Metastatic Pancreatic Carcinoma in the Ovary (tissue), 1 donor: ENCODE measurements around a stretch of chr6.

- PRO-cap, result no peak
Observed at GRCh38 chr6:26594676-26595107, 2.1 kb upstream of the ABT1 start.

GRCh38 chr6:26743895-26744564, 84.5 kb upstream of the ZNF322 start:
- PRO-cap, result no peak

DNA sequence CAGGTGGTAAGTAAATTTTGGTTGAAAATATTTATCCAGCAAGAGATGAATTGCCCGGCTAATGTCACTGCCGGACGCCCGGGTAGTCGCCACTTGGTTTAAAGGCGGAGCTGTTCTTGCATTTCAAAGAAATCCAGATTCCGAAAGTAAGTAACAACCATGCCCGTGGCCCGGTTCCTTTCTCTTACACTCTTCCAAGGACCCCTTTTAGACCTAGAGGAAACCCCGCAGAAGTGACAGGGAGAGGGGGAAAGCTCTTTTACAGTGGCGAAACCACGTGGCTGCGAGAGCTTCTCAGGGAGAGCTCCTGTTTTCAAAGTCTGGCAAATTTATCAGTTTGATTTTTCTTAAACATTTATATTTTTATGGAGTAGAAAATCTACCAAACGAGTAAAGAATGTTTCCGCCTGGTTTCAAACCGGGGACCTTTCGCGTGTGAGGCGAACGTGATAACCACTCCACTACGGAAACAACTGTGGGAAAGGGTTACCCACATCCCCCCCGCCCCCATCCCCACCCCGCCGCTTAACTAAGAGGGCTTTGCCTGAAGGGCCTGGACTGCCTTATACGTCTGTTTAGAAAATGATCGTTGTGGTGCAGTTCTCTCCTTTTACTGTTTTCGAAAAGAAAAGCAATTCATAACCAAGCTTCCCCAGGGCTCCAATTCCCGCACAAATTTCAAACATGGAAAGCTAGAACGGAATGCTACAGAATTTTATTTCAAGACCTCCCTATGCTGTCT, 41.6 kb upstream of the PRSS16 start:
- PRO-cap, result no peak

DNA sequence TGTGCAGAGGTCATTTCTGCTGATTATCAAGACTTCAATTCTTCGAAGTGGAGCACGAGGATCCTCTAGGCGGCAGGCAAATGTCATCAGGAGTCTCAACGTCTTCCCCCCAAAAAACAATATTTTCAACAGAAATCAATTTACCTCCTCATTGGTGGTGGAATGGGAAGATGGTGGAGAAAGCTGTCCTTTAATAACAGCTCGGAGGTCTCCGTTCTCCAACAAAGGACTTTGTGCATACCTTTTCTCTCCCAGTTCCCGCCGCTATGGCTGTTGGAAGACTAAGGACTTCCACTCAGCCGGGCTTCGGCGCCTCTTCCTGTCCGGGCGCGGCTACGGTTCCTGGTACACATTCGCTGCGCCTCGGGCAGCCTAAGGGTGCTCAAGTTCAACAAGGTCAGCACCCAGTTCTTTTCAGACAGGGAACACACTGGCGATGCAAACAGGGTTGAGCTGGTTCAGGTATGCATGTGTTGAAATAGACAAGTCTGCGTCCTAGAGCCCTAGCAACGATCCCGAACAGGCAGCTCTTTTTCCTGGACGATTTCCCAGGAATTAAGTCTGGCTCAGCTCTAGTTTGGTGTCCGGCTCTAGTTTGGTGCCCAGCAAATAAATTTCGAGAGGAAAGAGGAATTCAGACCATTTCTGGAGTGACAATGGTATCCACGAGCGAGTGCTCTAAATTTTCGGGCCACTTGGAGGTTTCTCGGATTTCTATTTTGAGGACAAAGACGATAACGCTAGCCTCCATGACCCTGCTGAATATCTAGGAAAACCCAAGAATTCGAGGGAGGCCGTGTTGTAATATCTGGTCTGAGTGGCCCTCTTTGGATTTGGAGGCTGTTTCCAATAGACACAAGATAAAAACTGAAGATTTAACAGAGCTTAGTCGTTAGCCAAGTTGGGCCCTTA, 8.9 kb upstream of the PRSS16 start:
- PRO-cap, result no peak

DNA sequence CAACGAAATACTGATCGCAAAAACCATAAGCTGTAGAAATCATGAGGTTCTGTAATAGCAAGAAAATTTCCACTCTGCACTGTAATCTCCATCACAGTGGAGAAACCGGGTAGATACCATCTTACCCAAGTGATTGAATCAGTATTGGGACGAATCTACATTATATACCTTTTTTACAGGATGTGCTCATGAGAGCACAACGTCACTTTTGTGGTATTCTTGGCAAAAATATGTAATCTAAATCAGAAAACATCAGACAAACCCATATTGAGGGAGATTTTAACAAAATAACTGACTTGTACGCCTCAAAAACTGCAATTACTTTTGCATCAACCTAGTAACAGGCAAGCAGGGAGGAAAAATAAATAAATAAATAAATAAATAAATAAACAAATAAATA, 6.9 kb upstream of the ZNF184 start:
- PRO-cap, result no peak

GRCh38 chr6:27617067-27617635, 144.2 kb upstream of the ZNF184 start:
- PRO-cap, result no peak

- PRO-cap, result no peak
Observed at GRCh38 chr6:27831770-27831941, 296 bp upstream of the H4C12 start.

GRCh38 chr6:27865896-27866504, 883 bp downstream of the H2AC16 start:
- PRO-cap, result no peak

DNA sequence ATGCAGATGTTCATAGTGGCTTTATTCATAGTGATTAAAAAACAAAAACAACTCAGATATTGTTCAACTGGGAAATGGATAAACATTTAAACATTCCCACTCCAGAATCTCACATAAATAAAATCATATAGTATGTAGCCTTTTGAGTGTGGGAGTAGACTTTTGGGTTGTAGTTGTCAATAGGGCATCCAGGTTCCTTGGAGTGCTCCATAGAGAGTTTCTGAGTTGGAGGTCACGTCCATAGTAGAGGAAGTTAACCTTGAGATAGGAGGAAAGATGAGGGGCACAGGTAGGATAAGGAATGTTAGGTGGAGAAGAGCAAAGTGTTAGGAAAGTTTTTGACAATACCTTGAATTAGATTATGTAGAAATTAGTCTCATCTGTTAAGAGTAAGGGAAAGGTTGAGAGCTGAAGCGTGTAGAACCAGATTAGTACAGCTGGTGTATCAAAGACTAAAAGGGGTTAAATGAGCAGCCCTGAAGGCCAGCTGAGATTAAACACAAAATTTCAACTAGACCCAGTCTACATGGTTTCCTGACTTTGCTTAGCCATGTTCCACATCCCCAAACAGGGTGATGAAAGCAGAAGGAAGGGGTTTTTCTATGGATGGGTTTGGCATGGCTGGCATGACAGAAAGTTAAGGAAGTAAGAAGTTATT, 6.0 kb downstream of the ZKSCAN8 start:
- PRO-cap, result no peak

- PRO-cap, result no peak
Observed at GRCh38 chr6:28212092-28213109, 12.7 kb upstream of the ZSCAN9 start.

DNA sequence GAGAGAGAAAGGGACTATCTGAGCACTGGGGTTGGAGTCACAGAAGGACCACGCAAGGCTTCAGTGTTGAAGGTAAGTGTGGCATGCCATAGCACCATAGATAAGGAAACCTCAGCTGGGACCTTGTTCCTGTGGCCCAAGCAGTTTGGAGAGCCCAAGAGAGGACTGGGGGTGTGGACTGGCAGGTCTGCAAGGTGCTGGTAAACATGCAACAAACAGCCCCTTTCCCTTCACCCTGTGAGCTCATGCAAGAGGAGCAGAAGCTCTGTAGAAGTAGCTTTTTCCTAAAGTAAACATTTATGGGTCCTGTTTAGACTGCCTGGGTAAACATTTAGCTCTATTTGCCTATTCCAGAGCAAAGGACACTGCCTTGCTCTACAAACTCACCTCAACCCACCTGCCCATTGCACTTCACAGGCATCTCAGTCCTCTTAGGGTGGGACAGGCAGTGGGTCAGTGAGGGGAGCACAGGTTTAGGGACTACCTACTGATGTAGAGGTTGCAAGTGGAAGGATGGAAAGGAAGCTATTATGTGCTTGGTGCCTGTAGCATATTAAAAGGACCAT, 12.1 kb downstream of the ZSCAN31 start:
- PRO-cap, result no peak

- PRO-cap, result no peak
Observed at GRCh38 chr6:28372081-28372519, 22.4 kb downstream of the ZKSCAN3 start.

GRCh38 chr6:28542270-28543487, 17.0 kb downstream of the GPX5 start:
- PRO-cap, result unidirectional peak, minus-strand start at chr6:28542844

- PRO-cap, result no peak
Observed at GRCh38 chr6:28693129-28693964, 106.2 kb upstream of the SCAND3 start.

GRCh38 chr6:28763896-28764606, 159.7 kb downstream of the TRIM27 start:
- PRO-cap, result no peak

DNA sequence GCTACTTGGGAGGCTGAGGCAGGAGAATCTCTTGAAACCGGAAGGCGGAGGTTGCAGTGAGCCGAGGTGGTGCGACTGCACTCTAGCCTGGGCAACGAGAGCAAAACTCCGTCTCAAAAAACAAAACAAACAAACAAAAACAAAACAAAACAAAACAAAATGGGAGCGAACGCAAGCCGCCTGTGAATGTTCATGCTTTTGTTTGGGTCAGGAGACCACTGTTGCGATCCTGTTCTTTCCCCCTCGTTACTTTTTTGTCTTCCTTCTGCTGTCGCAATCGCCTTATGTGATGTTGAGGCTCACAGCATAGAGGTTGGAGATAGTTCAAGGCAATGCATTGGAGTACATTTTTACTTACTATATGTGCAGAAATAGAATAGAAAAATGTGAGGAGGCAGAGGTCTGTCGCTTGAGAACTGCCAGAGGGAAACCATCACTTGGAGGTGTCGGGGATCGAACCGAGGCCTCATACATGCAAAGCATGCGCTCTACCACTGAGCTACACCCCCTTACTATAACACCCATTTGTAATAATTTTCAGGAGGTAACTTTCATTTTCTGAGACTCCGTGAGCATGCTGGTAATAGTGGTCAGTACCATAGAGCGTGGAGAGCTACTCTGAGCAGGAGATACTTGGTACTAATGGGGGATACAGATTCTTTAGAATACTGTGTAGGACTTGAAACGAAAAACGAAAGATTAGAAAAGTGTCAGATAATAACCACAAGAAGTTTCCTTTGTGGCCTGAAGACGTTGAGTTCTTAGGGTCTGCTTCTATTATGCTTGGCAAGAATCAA, 121.2 kb downstream of the TRIM27 start:
- PRO-cap, result no peak

GRCh38 chr6:28817088-28817613, 106.6 kb downstream of the TRIM27 start:
- PRO-cap, result no peak

DNA sequence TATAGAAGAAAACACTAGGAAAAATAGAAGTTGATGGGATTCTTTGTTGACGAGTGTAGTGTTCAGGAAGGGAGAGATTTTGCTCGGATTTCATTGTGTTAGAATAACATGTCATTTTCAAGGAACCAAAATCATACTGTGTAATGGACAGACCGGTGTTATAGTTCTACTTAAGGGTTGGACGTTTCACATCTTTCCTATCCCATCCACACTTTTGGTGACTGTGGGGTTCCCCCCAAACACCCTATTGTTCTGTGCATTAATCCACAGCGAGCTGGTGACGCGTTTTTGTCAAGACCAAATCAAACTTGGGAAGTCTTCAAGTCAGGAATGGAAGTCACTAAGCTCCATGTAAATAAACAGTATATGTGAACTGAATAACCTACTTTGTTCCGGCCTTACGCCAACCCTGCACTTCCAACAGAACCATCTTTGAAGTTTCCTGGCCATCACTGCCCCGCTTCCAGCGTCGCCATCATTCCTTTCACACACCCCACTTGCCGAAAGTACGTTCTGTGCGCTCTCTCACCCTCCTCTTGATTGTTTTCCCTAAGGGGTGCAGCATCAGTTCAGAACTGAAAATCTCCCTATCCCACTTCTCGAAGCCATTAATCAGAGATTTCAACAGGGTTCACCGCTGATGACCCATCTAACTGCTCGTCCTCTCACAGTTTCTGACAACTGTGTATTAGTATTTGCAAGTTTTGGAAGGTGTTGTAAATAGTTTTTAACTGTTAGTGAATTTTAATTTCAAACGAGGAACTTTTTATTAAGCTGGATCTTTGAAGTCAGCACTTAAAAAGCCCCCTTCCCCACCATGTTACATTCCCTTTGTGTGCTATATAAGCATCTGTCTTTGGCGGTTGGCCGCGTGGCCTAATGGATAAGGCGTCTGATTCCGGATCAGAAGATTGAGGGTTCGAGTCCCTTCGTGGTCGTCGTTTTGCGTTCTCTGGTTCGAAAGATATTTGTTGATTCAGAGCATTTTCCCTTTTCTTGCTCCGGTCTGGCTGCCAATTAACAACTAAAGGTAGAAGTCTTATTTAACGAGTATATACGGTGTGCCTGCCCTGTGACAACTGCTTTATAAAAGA, 42.9 kb downstream of the TRIM27 start:
- PRO-cap, result no peak

GRCh38 chr6:28921732-28922476, 1.9 kb downstream of the TRIM27 start:
- PRO-cap, result unidirectional peak, plus-strand start at chr6:28922299

GRCh38 chr6:28958064-28958531, 34.3 kb upstream of the TRIM27 start:
- PRO-cap, result no peak